Camera-type eye (tissue), 1 donor: Measurements from ENCODE around the genes PLCH1 and C3orf33.

GRCh38 chr3:153734572-153735721, 386.2 kb upstream of the ARHGEF26 start:
- RAMPAGE, long total RNA: no peak

DNA sequence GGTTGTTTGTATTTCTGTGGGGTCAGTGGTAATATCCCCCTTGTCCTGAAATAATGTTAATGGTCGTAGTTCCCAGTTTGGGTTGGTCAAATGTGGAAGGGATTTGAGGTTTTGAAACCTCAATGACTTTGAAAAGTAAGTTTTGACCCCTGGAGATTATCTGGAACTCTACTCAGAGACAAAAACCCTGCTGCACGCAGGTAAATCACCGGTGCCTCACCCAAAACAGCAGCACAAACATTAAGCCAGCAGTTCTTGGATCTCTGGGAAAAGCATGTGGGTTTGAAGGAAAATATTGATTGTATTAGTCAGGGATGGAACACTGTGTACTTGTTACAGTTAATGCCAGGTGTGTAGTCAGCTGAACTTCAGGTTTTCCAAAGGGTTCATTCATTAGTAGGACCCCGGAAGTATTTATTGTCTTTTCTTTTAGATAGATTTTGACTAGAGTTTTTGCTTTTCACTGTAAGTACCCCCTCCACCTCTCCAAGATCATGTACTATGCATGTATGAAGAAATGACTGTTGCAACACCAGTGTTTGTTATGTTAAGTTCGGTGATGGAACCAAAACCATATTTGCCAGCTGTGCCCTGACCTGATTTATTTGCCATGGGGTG, 14.3 kb downstream of the ARHGEF26 start:
- RAMPAGE, long total RNA: no peak

DNA sequence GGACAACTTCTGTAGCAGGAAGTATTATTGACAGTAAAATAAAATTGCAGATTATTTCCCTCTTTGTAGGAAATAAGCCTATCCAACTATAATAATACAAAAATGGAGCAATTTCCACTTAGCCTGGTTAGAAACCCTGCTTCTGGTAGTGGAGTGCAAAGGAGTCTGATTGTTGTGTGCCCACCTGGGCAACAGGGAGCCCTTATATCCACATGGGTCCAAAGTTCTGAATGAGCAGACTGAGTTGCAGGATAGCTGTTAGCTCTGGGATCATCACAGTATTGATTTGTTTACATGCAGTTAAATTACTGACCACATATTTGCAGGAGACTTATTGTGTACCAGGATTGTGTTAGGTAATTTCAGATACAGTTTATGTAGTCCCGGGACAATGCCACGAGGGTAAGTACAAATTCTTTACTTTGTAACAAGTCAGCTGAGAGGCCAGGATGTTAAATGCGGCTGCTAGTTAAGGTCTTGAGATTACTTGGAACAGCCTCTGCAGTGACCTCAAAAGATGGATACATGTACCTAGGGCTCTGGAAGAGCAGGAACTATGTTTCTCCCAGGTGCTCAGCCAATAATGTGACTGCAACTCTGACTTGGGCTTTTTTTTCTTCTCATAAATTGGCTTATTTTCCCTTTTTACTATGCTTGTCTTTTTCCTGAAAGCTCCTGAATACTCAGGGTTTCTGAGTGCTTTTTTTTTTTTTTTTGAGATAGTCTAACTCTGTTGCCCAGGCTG, 18.9 kb downstream of the ARHGEF26 start:
- RAMPAGE, long total RNA: no peak

DNA sequence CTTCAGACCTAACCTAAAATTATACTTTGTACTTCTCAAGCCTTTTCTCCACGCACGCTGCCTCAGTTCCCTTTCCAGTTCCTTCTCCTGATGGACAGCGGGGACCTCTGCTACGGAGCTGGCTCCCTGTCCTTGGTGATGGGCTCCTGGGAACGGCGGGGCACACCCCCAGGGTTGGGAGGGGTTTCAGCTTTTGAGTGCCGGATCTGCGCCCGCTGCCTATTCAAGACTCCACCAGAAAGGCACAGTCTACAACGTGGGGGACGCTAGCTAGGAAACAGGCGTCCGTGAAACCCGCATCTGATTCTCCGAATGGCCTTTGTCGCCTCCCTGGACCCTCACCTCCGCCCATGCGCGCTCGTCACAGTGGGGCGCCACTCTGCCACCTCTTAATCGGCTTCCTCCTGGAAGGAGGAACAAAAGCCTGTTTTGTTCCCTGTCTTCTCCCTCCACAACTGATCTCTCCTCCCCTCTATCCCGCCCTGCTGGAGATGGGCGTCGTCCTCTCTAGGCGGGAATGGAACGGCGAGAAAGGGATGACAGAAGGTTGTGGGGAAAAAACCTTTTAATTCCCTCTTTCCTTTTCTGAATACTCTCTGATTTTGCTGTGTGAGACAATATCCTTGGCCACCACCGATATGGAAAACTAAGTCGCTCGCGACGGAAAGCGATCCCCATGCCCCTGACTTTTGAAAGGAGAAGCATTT, 2.1 kb downstream of the GPR149 start:
- RAMPAGE, long total RNA: no peak

GRCh38 chr3:155744523-155745362, at the start of gene PLCH1:
TSS of gene PLCH1 (minus strand) at chr3:155745071.
- RAMPAGE, long total RNA: no peak

DNA sequence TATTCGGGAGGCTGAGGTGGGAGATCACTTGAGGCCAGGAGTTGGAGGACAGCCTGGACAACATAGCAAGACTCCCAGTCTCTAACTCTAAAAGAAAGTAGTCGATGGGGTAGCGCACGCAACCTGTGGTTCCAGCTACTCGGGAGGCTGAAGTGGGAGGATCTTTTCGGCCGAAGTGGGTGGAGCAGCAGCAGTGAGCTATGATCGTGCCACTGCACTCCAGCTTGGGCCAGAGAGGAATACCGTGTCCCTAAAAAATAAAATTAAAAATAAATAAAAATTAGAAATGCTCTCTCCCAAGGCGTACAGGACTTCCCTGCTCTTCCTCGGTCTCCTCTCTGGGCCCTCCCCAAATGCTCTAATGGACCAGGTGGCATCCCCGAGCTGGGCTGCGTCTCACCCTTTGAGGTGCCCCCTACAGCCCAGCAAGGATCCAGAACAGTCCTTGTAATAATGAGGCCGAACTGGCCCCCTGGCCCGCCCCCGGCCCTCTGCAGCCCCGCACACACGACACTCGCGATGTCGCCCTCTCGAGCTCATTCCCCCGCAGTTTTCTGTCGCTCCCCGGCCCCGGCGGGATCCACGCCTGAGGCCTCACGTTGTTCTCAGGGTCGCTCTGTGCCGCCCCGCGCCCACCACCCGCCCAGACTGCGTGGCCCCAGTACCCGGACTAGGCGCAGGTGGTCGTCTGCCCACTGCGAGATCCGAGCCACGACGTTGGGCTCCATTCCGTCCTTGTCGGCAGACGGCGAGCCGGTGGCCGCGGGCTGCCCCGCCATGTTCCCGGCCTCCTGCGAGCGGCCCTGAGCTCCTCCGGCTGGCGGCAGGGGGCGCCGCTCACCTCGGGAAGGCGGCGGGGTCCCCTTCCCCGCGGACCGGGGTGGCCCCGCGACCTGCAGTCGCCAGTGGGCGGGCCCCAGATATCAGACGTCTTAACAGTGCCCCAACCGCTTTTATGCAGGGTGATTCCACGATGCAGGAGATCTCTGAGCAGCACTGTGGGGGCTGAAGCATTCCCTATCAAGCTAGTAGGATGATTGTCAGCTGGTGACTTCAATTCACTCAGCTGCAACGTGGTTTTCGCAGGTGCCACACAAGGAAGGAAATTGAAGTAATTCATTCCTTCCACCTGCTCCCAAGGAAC, at the start of gene C3orf33:
Gene C3orf33 (minus strand): TSS at position 805 of the 1,144 bp plus-strand sequence.
- RAMPAGE, long total RNA: no peak

DNA sequence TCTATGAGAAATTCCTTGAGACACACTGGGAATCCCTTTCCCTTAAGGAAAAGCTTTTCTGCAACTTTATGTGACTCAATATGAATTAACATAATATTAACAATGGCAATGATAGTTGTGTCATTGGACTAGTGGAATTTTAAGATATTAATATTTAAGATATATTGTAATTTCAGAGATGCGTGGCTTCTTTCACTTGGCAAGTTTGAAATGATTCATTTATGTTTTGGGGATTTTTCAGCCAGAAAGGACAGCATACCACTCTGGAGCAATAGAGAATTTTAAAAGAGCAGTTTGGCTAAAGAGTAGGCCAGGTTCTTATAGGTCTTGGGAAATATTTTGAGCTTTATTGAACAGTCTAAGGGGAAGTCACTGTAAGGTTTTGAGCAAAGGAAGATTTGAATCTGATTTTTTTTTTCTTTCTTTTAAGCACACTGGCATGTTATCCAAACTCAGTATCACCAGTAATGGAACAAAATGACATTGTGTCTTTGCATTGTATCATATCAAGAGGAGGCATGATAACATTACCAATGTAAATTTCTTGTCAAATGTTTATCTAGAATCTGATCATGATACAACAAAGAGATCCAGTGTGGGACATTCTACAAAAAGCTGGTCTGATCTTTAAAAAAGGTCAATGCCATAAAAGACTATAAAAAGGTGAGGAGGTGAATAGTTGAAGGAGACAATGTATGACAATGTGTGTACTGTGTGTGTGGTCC, 16.6 kb downstream of the GMPS start:
- RAMPAGE, long total RNA: no peak

DNA sequence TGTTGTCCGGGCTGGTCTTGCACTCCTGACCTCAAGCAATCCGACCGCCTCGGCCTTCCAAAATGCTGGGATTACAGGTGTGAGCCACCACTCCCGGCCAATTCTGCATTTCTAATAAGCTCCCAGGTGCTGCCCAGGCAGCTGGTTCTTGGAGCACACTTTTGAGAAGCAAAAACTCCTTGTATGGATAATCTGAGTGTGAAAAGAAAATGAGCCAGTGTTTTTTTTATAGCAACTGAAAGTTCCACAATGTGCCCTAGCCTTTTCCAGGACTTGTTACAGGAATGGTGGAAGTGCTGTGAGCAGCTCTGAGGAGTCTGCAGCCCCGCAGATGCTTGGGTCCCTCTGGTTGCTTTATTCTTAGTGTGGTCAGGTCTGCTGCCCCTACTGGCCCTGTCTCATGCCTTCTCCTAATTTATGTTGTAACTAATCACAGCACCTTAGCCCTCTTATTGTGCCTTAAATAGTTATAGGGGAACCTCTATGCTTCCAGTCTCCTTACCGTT, 13.5 kb upstream of the KCNAB1 start:
- RAMPAGE, long total RNA: no peak

GRCh38 chr3:156524750-156525143, 30.2 kb downstream of the SSR3 start:
- RAMPAGE, long total RNA: no peak

- RAMPAGE, long total RNA: no peak
Observed at GRCh38 chr3:156532359-156533183, 22.3 kb downstream of the SSR3 start.

GRCh38 chr3:156555526-156555839, 566 bp upstream of the SSR3 start:
- RAMPAGE, long total RNA: no peak

GRCh38 chr3:156816631-156817536, 9.3 kb upstream of the LEKR1 start:
- RAMPAGE, long total RNA: no peak

GRCh38 chr3:157120397-157120990, 39.5 kb downstream of the CCNL1 start:
- RAMPAGE, long total RNA: no peak

DNA sequence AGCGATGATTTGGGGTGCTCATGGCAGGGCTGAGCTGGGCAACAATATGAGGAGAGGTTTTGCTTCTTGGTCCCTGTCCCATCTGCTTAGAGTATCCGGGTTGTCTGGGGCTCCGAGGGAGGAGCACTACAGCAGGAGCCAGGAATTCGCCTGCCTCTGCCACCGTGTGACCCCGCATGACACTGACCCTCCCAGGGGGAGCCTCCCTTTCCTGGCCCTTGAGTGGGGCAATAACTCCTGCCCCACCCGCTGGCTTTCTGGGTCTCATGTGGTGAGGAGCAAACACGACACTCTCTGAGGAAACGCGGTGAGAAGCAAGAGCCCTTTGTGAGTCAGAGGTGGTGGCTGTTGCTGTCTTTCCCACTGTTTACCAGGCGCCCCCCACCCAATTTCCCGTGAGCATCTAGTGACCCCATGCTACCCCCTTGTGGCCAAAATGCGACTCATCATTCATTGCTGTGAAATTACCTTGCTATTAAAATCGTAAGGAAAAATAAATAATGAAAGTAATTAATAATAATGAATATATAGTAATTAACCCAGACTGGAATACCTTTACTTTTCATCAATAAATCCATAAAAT, 29.5 kb downstream of the CCNL1 start:
- RAMPAGE, long total RNA: no peak

GRCh38 chr3:157134532-157135370, 25.2 kb downstream of the CCNL1 start:
- RAMPAGE, long total RNA: no peak

- RAMPAGE, long total RNA: no peak
Observed at GRCh38 chr3:157154586-157155548, 5.1 kb downstream of the CCNL1 start.

DNA sequence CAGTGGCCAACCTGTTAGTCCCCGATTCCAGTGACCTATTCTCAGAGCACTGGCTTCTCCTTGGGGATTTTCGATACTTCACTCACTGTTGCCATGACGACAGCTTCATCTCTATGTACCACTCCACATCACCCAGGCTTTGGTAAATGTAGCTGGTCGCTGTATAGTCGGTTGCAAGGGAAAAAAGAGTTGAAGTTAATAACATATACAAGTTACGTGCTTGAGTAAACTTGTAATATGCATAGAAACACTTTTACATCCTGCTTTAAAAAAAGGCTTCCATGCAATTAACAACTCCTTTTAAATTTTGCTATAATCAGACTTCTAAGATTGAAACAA, 3.1 kb downstream of the CCNL1 start:
- RAMPAGE, long total RNA: no peak

GRCh38 chr3:157544831-157545039, 41.5 kb upstream of the VEPH1 start:
- RAMPAGE, long total RNA: no peak

DNA sequence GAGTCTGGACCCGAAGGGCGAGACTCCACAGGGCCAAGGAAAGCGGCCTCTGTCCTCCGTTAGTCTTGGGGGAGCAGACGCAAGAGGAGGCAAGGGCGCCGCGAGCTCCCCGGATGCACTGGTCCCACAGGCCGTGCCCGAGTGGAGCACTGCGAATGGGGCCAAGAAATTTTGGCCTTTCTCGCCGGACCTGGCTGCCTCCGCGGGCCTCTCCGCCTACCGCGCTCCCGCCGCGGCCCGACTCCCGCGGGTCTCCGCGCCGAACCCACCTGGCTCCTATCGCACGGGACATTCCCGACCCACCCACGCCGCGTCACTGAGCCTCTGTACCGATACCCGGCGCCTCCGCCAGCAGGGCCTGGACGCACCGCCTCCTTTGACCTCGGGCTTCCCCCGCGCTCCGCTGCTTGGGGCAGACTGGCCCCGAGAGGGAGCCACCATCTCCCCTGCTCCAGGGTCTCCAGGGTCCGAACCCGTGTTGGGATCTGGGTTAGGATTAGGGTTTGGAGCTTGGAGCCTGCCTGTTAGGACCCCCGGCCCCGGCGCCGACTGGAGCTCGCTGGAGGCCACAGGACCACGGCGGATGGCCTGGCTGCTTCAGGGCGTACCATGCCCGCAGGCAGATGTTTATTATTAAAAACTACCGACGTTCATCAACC, 11.8 kb downstream of the SHOX2 start:
- RAMPAGE, long total RNA: no peak

DNA sequence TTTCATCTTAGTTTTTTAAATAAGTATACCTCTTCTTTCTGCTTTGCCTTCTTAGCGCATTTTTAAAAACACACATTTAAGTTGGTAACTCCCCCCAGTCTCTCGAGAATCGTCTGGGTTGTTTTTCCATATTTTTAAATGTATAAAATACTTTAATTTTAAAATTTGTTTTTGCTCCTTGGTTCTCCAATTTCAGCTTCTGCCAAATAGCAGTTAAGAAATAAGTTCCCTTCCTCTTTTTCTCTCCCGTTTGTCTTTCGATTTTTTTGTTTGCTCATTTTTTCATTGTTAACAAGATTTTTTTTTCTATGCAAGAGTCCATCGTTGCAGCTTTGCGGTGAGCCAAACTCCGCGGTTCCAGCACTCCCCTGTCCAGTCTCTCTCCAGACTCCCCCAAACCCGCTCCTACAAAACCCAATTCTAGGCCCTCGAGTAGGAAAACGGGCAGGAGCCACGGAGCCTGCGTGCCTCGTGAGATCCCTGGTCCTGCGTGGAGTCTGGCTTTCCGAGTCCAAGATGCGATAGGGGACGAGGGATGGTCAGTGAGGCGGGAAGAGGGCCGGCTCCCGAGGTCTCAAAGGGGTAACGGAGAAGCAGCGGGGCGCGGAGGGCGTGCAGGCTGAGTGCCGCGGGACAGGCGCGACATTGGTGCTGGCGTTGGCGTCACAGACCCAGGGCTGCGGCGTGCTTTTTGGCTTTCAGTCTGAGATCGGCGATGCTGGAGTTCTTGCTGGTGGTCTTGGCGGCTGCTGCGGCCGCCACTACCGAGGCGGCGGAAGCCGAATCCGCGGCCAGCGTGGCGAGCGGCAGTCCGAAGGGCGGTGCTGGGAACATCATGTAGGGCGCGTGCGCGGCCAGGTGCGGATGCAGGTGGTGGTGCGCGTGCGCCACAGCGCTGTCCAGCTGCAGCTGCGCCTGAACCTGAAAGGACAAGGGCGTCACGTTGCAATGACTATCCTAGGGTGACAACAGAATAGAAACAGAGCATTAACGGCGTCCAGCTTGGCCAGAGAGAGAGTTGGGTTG, 8.5 kb downstream of the SHOX2 start:
- RAMPAGE, long total RNA: no peak